Helper T cell (primary cell): ENCODE measurements around a stretch of chr16.

- PRO-cap, 2 experiments: no peak in any of the 2 experiments
These were observed 4.7 kb upstream of the NLRC3 start for GRCh38 chr16:3581679-3582475.

- PRO-cap, 2 experiments: no peak in any of the 2 experiments
These were observed 10.7 kb upstream of the TRAP1 start for GRCh38 chr16:3727923-3728462.

DNA sequence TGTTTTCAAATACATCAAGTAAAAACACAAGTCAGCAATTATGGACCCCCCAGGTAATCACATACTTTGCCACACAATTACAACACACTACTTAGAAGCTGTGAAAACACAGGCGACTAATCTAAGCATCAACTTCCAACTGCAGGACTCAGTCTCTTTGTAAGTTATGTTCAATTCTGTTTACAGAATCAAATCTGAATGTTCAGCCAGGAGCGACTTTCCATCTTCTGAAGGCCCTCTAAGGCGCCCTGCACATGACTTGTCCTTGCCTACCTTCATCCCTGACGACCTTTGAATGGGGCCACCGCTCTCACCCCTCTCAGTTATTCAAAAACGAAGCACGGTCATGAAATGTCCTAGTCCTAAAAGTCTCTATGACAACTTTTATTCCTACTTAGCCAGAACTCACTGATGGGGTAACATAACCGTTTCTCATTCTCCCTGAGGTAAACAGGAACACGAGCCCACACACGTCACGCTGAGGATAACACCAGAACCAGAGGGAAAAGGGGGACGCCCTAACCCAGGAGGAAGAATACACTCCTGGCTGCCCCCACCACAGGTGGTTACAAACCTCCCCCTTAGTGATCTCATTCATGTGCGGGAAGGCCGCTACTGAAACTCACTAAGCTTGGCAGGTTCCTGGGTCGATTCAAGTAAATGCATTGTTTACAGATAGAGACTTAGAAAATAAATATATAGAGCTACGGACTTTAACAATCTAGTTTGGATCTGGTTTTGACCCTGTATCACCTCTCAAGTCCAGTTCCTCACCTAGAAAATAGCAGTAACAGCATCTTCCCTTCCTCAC, 5.3 kb downstream of the CREBBP start:
- PRO-cap, 2 experiments: no peak in any of the 2 experiments

DNA sequence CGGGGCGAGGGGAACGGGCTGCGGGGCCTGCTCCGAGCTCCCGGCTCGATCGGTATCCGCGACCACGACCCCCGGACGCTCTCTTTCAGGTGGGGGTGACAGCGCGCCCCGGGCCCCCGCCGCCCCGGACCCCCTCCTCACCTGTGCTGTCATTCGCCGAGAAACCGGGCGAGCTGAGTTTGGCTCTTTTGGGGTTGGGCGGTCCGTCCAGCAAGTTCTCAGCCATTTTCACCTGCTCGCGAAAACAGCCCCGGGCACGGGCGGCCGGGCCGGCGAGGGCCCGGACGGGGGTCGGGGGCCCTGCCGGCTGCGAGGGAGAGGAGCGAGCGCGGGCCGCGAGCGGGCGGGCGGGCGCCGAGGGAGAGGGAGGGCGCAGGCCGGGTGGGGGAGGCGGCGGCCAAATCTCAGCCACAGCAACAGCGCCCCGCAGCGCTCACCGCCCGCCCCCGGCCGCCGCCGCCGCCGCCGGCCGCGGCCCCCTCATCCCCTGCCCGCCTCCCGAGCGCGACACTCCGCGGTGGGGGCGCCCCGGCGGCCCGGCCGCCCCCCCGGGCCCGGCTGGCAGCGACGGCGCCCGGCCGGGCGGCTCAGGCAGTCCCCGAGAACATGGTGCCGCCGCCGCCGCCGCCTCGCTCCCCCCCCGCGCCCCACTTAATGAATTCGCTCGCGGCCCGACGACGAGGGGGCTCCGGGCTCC, 674 bp downstream of the CREBBP start:
- PRO-cap, 2 experiments: peak in 2 of 2 experiments; most common plus-strand start position 483 of the sequence (in 2); most common minus-strand start position 215 of the sequence (in 1)

DNA sequence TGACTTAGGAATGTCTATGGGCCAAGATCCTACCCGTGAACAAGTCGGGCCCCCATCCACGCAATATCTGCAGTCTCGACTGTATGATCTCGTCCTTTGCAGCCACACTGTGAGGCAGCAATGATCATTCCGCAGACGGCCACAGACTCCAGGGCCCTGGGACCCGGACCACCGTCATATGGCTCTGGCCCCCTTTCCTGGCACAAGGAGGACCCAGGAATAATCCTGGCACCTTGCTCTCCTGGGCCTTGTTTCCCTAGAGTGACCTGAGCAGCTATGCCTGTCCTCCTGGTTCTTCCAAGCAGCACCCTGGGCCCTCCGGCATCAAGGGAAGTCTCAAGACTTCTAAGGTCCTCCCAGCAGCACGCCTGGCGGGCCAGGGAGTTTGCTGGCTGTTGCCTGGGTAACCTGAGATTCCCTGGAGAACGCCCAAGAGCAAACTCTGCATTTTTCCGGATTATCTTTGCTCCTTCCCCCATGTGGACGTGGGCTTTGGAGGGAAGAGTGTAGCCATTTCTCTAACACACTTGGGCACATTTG, 116.9 kb downstream of the ADCY9 start:
- PRO-cap, 2 experiments: no peak in any of the 2 experiments

DNA sequence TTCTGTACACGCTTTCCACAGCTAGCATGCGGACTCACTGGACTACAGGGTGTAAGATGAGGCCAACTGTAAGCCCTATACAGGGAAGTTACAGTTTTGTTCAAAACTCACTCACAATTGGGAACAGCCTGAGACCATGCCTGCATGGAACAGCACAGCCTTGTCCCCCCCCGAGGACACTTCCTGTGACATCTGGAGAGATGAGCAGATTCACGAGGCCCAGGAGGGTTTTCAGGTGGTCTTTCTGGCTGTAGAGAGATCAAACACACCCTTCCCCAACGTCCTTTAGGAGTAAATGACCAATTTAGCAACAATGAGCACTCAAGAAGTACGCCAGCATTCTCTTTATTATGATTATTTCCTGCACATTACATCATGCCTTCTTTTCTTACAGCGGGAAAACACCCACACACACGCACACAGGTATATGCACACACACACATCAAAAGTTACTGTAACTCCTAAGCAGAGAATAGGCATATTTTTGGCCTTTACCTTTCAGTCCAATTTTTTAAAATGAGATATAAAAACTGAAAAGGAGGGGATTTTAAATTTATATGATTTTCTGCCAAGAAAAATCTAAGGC, 39.0 kb downstream of the ADCY9 start:
- PRO-cap, 2 experiments: peak in 2 of 2 experiments; most common minus-strand start position 352 of the sequence (in 2)

DNA sequence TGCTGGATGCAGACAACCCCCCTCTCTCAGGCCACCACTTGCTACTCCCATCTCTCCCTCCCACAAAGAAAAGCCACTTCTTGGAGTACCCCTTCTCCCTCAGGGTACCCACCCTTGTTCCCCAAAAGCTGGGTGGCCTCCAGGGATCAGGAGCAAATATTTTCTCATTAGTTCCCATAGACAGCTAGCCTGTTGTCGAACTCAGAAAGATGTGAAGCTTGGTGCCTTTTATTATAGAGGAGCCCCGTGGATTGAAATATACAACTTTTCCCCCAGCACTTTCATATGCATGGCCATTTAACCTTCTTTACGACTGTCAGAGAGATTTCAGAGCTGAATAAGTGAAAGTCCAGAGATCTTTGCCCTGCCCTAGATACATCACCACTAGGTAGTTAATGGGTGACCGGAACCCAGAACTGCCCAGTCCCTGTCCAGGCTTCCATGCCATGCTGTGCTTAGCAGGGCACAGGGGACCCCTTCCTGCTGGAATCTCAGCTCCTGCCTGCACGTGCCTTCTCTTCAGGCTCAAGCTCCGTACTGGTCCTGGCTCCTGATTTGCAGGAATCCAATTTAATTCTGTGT, 32.3 kb downstream of the SRL start:
- PRO-cap, 2 experiments: no peak in any of the 2 experiments

- PRO-cap, 2 experiments: no peak in any of the 2 experiments
These were observed 29.7 kb downstream of the SRL start for GRCh38 chr16:4211930-4212858.

- PRO-cap, 2 experiments: peak in 2 of 2 experiments; most common plus-strand start chr16:4271368 (in 1); most common minus-strand start chr16:4271265 (in 2)
These were observed 1.7 kb downstream of the TFAP4 start for GRCh38 chr16:4271197-4271497.

DNA sequence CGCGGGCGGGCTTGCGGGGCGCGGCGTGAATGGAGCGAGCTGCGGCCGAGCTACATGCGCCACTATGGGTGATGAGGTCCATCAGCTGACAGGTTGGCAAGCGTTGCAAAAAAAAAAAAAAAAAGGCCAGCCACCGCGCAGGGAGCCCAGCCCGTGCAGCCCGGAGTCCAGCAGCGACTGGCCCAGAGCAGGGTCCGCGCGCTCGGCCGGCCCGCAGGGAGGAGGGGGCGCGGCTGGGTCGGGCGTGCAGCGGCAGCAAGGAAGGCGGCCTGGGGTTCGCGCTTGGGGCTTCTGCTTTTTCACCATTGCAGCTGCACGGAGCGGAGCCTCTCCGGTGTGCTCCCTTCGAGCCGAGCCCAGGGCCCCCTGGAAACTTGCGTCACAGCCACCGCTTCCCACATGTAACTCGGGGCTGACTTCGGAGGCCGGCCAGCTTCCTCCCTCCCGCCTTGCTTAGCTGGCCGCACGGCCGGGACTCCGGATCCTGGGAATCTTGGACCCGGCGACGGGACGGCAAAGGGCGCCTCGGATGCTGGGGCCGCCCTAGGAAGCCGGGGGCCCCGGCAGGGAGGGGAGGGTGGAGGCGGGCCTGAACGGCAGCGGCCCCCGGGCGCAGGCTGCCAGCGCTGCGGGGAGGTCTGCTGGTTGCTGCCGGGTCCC, 531 bp upstream of the TFAP4 start:
- PRO-cap, 2 experiments: peak in 2 of 2 experiments; most common plus-strand start position 398 of the sequence (in 2); most common minus-strand start position 179 of the sequence (in 1)

DNA sequence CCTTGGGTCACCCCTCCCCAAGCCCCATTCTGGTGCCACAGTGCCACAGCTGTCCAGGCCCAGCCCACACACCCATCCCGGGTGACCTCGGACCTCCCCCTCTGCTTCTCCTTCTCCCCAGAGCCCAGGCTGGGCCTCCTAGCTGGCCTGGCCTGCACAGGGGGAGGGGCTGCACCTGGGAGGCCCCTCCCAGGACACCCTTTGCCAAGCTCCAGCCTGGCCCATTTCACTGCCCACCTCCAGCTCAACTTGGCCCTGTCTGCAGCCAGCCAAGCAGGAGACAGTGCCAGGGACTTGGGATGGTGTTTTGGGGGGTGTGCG, 1.6 kb downstream of the GLIS2 start:
- PRO-cap, 2 experiments: no peak in any of the 2 experiments

- PRO-cap, 2 experiments: no peak in any of the 2 experiments
These were observed 4.5 kb downstream of the VASN start for GRCh38 chr16:4376070-4376627.

DNA sequence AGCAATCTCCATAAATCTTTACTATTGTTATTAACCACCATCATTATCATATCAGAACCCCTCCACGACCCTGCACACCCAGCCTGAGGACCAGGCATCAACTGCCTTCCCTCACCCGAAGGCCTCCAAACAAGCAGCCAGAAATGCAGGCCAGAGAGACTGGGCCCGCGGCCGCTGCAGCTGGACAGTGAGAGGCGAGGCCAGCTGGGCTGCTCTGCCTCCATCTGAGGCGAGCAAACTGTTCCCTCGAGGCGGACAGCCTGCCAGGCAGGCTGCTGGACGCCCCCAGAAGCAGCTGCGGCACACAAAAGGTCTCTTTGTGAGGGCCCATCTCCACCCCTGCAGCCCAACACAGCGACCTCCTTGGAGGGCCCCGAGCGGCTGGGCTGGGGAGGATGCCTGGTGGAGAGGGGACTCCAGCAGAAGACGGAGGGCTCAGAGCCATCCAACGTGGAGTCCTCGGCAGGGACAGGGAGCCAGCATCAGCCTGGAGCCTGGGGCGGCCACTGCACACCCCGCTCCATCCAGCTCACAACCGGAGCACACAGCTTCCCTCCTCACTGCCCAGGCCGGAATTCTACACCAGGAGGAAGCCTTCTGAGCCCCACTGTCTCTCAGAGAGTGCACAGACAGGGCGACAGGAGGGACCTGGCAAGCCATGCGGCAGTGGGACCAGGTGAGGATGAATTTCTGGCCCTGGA, 4.6 kb downstream of the CORO7 start:
- PRO-cap, 2 experiments: no peak in any of the 2 experiments

GRCh38 chr16:4512033-4512976, 26.3 kb downstream of the CDIP1 start:
- PRO-cap, 2 experiments: no peak in any of the 2 experiments

GRCh38 chr16:4612369-4613093, 2.2 kb downstream of the UBALD1 start:
- PRO-cap, 2 experiments: no peak in any of the 2 experiments

GRCh38 chr16:4618873-4619529, 4.3 kb upstream of the UBALD1 start:
- PRO-cap, 2 experiments: no peak in any of the 2 experiments

GRCh38 chr16:4677891-4678641, 15.3 kb upstream of the NUDT16L1 start:
- PRO-cap, 2 experiments: no peak in any of the 2 experiments

GRCh38 chr16:4680881-4681817, 12.2 kb upstream of the NUDT16L1 start:
- PRO-cap, 2 experiments: no peak in any of the 2 experiments

- PRO-cap, 2 experiments: no peak in any of the 2 experiments
These were observed 5.1 kb upstream of the NUDT16L1 start for GRCh38 chr16:4688105-4688879.

GRCh38 chr16:4850116-4850455, 2.8 kb downstream of the UBN1 start:
- PRO-cap, 2 experiments: no peak in any of the 2 experiments